Right cardiac atrium (tissue), 1 donor: ENCODE results near the gene EMILIN3.

DNA sequence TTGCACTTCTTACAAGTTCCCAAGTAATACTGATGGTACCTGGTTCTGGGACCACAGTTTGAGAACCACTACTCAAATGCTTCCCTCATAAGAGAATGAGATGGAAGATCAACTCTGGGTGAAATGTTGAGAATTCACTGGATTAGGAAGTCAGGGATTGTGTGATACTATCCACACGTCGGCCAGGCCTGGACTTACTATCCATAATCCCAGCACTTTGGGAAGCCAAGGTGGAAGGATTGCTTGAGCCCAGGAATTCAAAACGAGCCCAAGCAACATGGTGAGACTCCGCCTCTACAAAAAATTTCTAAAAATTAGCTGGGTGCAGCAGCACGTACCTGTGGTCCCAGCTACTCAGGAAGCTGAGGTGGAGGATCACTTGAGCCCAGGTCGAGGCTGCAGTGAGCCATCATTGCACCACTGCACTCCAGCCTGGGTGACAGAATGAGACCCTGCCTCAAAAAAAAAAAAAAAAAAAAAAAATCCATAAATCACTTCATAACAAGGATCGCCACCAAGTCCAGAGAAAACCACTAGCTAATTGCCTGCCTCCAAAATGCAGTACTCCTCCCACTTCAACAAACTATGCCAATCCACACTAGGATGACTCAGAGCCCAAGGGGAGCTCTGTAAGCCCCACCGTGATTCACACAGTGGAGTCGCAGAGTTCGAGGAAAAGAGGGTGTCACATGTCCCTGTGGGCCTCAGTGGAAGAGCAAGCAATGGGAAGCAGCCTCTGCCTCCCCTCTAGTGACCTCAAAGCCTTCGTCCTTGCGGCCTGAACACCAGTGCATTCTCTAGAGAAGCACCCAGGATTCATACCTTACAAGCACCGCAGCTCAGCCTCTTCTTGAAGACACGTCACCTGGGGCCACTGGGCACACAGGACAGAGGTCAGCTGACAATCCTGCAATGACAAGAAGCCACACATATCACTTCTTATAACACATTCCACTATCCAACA is 46.8 kb upstream of the RALGAPB start:
- PRO-cap = no peak

DNA sequence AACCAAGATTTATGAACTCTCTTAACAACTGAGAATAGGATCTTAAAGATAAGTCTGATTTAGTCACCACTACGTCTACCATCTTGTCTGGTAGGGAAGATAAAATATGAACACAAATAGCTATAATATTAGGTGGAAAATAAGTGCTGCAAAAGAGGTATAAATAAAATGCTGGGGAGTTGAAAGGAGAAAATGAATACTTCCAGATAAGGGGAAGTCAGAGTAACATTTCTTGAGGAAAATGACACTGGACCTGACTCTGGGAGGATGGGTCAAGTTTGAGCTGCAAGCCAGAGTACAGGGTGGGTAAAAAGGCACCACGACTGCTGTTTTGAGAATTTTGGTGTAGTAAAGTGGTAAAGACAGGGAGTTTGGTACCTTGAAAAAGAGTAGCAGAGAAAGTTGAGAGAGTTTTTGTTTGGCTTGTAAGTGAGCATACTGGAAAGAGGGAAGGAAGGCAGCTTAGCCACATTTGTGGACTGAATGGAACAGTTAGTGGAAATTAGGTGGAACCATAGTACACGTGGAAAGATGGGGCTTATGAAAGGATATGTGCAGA is 39.3 kb upstream of the ADIG start:
- PRO-cap = no peak

- PRO-cap = no peak
These were observed 3.6 kb downstream of the PPP1R16B start for GRCh38 chr20:38808898-38809729.

GRCh38 chr20:38917849-38918547 is 8.2 kb upstream of the FAM83D start:
- PRO-cap = no peak

DNA sequence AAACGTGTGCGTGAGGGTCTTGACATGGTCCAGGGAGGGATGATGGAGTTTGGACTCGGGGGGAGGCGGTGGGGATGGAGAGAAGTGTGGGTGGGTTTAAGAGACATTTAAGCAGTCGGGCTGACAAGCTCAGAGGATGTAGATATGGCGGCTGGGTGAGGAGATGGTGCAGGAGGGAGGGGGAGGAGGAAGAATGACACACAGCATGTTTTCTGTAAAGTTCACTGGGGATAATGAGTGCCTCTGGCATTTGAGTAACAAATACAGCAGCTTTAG is 107.8 kb downstream of the DHX35 start:
- PRO-cap = no peak

- PRO-cap = no peak
These were observed 34.1 kb downstream of the MAFB start for GRCh38 chr20:40654753-40655512.

GRCh38 chr20:40689340-40690367 is 618 bp upstream of the MAFB start:
- PRO-cap = bidirectional peak, plus-strand start at chr20:40689397, minus-strand start at chr20:40689236; unidirectional peak, minus-strand start at chr20:40690075

DNA sequence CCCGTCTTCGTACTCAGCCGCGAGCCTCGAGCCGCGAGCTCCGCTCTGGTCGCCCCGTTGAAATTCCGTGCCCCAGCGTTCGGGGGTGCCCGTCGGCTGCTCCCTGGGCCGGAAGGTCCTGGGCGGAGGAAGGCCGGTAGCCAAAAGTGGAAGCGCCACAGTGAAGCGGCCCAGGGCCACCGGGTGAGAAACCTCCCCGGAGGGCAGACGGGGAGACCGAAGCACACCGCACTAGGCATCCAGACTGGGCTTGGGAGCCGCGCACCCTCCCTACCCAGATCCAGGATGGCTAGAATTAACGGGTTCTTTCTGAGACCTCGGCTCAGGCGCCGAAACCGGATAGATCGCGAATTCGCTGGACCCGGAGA is 1.3 kb upstream of the MAFB start:
- PRO-cap = bidirectional peak, plus-strand start at position 158 of the sequence, minus-strand start at position 67 of the sequence

- PRO-cap = no peak
These were observed 25.2 kb upstream of the TOP1 start for GRCh38 chr20:41003024-41004164.

- PRO-cap = no peak
These were observed 15.7 kb downstream of the TOP1 start for GRCh38 chr20:41044261-41044731.

DNA sequence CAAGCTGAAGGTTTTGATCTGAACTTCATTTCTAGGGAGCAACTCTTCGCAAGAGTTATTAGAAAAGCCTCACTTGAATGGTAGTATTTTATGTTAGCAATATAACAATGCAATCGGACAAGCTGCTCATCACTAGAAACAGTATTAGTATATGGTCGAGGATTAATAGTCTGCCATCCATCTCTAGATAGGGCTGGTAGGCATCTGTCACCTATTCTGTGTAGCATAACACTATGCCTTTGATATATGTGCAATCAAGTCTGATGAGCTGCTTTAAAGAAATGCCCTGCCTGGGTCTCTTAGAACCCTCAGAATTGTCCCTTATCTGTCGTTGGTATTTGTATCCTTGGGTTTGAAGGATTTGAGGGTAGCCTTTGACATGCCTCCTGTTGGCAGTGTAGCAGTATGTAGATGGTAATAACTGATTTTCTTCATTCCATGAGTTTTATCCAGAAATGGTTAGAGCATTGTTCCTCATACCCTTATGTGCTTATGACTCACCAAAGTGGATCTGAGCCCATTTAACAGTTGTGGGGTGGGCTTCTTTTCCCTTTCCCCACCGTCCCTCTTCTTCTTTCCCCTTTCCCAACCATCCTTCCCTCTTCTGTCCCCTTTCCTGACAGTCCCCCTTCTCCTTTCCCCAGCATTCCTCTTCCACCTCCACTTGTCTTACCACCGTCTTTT is 44.3 kb upstream of the PLCG1 start:
- PRO-cap = no peak

GRCh38 chr20:41169976-41170451 is 32.7 kb downstream of the PLCG1 start:
- PRO-cap = no peak

DNA sequence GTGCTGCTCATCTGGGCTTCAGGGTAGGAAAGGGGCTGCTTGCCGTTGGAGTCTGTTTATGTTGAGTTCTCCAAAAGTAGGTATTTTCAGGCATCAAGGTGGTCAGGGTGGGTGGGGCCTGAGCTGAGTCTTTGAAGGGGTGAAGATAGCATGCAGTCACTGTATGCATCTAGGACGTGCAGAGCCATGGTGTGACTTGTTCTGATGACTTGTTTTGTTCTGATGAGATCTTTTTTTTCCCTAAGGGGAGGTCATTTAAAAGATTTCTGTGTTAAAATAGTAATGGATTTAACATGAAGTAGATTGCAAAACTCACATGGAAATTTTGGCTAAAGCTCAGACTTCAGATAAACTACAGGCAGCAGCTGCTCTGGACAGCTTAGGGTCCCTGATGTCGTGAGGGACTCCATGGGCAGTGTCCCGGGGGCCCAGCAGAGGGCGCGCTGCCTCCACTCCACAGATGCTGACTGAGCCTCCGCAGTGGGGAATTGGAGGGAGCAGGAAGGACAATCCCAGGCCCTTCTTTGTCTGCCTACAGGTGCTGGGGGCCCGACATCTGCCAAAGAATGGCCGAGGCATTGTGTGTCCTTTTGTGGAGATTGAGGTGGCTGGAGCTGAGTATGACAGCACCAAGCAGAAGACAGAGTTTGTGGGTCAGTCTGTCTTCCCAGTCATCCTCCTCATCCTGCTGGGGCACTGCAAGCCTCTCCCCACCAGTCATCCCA is 35.7 kb downstream of the PLCG1 start:
- PRO-cap = no peak

GRCh38 chr20:41232967-41233840 is 84.3 kb downstream of the ZHX3 start:
- PRO-cap = no peak

- PRO-cap = no peak
These were observed 32.9 kb downstream of the ZHX3 start for GRCh38 chr20:41284408-41285311.

GRCh38 chr20:41334754-41335353 is 5.8 kb upstream of the LPIN3 start:
- PRO-cap = no peak

- PRO-cap = bidirectional peak, plus-strand start at chr20:41366935, minus-strand start at chr20:41366818
These were observed at the start of gene EMILIN3 for GRCh38 chr20:41366629-41367339. Gene EMILIN3, minus strand, starts transcription at chr20:41366818.

GRCh38 chr20:41392825-41393286 is 26.2 kb upstream of the EMILIN3 start:
- PRO-cap = no peak

DNA sequence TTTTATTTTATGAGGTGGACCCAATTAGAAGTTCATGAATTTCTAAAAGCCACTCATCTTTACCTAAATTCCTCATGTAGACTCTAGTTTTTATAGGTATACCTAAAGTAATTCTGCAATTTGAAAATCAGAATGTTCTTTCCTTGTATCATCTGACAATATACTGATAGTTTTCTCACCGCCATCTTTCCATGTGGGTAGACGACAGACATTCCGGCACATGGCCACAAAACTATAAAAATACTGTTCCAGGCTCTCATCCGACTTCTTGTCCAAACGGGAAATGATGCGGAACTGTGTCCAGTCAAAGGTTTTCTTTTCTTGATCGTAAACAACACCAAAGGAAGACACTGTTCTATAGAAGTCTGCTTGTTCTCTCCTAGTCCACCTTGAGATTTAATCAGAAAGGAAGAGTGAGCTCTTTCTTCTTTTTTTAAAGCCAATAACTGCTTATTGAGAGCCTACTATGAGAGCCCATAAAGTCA is 56.7 kb upstream of the EMILIN3 start:
- PRO-cap = no peak

DNA sequence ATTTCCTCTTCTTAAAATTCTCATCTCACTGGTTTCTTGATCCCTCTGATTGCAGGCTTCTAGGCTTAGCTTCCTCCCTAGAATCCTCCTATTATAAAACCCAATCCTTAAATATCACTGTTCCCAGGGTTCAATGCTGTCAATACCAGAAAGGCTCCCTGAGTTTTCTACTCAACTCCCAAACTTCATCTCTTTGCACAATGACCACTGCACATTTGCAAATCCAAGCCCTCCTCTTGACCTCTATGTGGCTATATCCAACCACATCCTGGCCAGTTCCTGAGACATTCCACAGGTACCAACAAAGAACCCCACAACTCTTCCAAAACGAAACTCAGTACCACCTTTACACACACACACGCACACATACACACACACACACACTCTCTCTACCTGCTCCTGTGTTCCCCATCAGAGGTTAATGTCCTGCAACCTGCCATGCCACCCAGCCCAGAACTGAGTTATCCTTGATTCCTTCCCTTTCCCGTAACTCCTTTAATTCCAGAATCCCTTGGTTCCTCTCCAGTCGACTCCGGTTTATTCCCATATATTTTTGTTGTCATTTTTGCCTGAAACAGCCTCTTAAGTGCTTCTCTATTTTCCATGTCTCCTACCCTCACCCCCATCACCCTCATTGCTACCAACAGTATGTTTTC is 58.5 kb downstream of the CHD6 start:
- PRO-cap = no peak